Ureter (tissue), 1 donor: ENCODE results near the gene C9orf152.

GRCh38 chr9:108891023-108891494, 29.0 kb downstream of the ACTL7A start:
- PRO-cap: no peak

- PRO-cap: no peak
Measured at GRCh38 chr9:109005384-109005796, 7.9 kb downstream of the CTNNAL1 start.

DNA sequence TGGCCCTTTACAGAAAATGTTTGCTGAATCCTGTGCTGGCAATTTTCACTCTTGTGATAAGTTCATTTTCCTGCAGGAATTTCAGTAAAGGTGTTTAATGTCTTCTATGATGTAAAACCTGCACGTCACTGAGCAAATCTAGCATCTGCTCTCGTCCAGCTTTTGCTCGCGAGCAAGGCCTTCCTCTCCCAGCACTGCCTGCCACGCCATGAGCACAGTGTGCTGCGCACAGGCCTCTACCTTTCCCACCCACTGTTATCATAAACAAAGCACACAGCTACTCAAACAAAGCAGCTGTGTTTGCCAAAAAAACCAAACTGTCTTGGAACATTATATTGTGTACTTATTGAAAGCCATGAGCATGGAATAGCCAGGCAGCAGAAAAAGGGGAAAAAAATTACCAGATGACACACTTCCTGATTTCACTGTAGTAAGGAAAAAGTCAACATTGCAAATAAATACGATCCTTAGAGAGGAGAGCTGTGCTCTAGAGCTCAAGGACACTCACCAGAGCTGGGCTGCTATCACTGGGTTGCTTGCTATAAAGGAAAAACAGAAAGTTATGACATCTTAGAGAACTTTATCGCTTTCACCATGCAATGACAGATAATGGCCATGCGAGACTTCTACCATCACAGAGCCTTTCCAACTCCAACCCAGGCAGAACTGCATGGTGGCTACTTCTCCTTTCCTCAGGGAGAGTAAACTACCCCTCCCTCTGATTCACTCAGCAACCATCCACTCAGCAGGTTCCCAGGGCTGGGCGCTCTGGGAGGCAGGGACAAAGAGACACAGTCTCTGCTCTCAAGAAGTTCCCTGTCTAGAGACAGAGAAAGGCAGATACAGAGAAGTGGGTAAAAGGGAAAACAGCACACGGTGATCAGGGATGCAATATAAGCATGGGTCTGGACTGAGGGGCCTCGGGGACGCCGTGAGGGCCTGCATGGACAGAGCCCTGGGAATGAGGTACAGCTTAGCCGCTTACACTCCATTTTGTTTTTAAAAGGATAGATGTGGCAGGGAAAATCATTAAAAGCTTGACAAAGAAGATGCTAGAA, 69.6 kb downstream of the EPB41L4B start:
- PRO-cap: no peak

GRCh38 chr9:109262852-109263220, 58.0 kb downstream of the EPB41L4B start:
- PRO-cap: no peak

- PRO-cap: no peak
Measured at GRCh38 chr9:109386695-109387234, 65.9 kb upstream of the EPB41L4B start.

DNA sequence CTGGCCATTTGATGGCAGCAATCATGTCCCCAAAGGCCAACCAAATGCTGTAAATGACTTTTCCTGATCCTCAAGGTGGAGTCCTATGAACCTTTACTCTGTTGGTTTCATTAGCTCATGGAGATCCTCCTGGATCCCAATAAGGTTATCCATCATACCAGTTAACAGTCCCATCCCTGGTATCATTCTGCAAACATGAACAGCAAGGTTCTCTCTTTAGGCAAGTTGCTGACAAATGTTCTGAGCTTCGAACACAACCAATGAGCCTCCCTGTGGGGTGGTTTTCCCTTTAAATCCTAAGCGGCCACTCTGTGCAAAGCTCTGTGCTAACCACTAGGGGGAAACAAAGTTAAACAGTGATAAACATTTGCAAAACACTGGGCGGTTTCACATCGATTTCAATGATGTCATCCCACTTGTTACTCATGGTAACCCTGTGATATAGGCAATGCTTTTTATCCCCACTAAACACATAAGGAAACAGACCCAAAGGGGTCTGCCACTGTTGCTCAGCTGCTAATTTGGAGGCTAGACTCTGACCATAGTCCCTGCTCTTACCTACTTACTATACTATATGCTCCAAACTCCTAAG, 57.4 kb downstream of the PTPN3 start:
- PRO-cap: no peak

DNA sequence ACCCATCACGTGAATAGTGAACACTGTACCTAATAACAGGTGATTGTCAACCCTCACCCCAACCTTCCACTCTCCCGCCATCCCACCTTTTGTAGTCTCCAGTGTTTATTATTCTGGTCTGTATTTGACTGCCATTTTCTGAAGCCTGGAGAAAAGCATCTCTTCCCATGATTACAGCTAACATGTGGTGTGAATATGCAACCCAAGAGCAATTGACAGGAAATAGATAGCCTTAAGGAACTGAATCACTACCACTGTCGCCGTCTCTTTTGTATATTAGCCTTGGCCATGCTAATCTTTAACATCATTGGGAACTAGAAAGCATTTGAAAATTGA, 43.3 kb upstream of the PALM2AKAP2 start:
- PRO-cap: no peak

- PRO-cap: no peak
Measured at GRCh38 chr9:109789548-109790097, 9.6 kb downstream of the PALM2AKAP2 start.

DNA sequence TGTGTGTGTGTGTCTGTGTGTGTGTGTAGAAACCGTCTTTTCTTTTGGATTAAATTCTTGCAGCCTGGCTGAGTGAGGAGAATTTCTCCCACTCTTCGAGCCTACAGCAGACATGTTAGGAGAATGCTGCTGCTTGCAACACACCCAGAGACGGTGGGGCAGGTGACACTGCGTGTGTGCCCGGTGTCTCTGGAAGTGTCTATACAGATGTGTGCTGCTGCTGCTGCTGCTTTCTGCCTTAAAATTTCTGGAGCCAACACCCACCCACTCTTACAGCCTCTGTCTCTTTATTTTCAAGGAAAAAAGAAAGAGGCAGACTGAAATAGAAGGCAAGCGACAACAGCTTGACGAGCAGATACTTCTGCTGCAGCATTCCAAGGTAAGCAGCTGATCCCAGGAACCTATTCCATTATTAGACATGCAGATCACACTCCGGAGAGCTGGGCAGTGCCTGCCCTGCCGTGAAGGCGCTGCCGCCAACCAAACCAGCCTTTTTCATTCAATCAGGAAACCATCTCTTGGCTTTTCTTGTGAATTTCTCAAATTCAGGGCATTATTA, 87.3 kb downstream of the PALM2AKAP2 start:
- PRO-cap: no peak

DNA sequence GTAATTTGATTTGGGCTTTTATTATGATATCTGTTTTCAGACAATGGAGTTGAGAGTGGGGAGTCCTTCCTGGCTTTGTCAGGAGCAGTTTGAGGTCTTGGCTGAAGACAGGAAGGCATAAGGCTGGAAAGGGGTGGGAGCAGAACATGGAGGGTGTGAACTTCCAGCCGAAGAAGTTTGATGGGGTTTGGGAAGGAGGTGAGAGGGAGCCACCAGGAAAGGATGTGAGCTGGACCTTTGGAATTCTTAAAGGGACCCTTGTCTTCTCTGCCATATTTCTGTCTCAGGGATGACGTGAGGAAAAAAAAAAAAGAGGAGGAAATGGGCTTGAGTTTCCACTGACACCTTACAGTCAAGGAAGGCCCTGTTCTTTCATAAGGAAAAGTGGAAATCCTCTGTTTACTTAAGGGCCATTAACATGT, 132.0 kb downstream of the PALM2AKAP2 start:
- PRO-cap: no peak

GRCh38 chr9:110189000-110189506, 18.9 kb downstream of the C9orf152 start:
- PRO-cap: no peak

DNA sequence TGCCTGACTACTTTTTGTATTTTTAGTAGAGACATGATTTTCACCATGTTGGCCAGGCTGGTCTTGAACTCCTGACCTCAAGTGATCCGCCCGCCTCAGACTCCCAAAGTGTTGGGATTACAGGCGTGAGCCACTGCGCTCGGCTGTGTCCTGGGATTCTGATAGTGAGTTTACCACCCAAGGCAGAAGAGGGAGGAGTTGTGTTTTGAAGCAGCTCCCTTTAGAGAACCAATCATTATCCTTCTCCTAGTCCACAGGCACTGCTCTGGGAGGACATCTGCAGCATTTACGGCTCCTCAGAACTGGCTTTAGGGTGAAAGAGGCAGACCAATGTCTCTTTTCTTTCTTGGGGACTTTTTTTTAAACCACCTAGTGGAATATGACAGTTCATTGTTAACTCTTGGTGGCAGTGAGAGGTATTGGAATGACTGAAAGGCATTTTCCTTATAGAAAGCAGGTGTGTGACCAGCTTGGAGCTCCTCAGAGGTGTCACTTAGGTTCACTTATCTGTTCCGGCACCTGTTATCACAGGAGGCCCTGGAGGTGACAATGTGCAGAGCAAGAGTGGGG, 5.6 kb downstream of the C9orf152 start:
- PRO-cap: no peak

GRCh38 chr9:110207966-110208549, at the start of gene C9orf152:
Gene C9orf152 (minus strand): TSS chr9:110208159.
- PRO-cap: no peak

- PRO-cap: no peak
Measured at GRCh38 chr9:110436268-110437004, 98.8 kb upstream of the TXNDC8 start.

- PRO-cap: no peak
Measured at GRCh38 chr9:110894931-110895452, 143.3 kb downstream of the LPAR1 start.

DNA sequence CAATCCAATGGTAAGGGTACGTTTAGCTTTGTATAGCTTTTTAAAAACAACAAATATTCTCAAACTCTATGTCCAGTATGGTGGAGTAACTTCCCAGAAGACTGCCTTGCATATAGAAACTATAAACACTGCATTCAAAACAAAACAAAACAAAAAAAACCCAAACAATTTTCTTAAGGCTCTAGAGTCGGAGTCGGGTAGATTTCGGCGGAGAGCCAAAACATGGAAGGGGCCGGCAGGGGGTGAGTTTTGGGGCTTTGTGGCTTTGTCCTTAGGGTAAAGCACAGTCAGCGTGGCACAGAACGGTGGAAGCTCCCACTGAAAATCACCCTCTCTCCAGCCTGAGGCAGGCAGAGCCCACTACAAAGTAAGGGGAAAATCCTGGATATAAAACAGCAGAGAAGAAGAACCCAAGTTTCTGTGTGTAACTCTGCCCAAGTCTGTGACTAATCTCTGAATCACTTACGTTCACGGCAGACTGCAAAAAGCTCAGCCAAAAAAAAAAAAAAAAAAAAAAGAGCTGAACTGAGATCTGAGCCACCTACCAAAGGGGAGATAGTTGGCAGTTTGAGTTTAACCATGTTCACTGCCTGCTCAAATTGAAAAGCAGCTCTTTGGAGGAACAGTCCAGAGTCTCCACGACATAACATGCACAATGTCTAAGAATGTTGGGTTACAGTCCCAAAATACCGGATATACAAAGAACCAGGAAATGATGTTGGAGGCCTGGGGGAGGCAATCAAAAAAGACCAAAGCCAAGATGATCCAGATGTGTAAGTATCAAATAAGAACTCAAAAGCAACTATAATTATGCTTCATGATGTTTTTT, 26.6 kb upstream of the OR2K2 start:
- PRO-cap: no peak

DNA sequence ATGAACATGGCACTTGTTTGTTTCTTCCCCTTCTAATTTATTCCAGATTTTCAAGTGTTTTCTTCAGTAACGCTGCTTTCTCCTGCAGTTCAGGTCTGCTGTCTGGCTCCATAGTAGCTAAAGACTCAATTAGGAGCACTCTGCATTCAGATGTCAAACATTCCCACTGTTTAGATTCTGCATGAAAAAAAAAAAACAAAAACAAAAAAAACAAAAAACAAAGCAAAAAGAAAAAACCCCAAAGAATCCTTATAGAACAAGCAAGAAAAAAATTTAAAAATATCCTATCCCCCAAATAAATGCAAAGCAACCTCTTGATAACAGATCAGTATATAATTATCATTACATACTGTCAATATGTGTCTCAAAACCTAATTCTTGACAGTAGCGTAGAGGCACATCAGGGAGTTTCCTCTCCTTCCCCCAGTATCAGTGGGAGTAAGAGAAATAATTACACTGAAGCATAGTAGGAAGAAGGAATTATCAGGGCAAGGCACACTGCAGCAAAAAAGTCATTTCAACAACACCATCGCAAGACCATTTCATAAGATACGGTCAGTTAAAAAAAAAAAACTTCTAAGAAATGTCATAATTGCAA, 32.1 kb upstream of the OR2K2 start:
- PRO-cap: no peak

DNA sequence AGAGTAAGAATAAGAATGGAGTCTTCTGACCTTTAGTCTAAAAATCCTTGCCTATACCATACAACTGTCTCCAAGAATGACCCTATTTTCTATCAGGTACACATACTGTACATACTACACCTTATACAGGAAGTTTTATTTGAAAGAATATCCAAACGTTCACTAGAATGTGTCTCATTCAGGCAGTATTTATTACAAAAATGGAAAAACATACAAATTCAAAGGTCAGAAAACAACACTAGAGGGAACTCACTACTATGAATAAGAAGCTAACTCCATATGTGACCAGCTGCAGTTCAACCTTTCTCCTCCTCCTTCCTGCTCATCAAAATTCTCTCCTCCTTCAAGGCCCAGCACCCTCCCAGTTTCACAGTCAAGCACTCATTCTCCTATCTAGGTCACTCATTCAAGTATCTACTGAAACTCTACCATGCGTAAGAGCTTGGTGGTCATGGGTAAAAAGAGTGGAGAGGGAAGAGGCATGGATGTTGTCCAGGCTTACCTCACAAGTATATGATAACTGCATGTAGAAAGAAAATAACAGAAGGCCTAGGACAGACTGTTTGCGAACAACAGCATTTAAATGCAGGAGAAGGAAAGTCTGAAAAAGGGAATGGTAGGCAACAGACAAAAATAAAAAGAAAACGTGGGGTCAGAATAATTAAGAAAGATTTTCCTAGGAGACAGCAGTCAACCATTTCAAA, 27.7 kb downstream of the ECPAS start:
- PRO-cap: no peak

- PRO-cap: no peak
Measured at GRCh38 chr9:111857437-111857987, 39.1 kb upstream of the UGCG start.

GRCh38 chr9:111937748-111938960, 41.5 kb downstream of the UGCG start:
- PRO-cap: no peak